Islet of Langerhans (tissue), 1 donor: Measurements from ENCODE around the gene PCED1A.

- RRBS = no CpG with 5 or more reads among the region's 3 CpGs
Observed at GRCh38 chr20:1903895-1904152, 8.6 kb downstream of the SIRPA start.

GRCh38 chr20:1944335-1945739 lies 49.0 kb downstream of the PDYN start:
- RRBS = 92% methylated on average over 2 of the region's 17 CpGs

DNA sequence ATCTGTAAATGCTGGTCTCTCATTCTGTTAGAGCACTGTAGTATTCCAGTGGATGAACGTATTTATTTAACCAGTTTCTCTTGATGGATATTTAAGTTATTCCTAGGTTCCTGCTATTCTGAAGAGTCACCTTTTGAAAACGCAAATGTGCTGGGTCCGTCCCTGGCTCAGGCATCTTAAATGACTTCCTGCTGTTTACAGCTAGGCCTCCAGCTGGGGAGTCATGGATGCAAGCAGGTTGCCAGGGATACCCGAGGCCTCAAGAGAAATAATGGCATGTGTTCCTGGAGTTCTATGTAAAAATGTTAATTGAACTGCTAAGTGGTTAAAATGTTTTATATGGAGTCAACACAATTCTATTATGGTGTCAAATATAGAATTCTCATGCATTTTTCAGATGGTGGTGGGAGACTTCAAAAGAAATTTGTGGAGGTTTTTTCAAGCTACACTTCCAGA lies 61.0 kb upstream of the TGM3 start:
- RRBS = no CpG with 5 or more reads among the region's 4 CpGs

- RRBS = no CpG with 5 or more reads among the region's 7 CpGs
Observed at GRCh38 chr20:2301001-2301735, 5.4 kb downstream of the TGM3 start.

DNA sequence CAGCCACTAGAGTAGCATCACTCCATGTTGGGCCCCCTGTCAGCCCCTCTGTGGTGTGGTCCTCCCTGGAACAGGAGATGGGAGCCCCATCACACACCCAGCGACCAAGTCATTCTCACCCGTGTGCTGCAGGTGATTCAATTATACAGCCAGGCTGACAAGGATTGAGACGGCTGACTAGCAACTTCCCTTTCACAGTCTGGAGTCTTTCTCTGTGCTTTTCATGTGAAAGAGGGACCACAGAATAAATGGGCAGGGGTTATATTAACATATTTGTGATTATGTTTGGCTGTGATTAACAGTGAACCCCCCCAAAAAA lies 6.3 kb downstream of the TGM3 start:
- RRBS = no CpG with 5 or more reads among the region's 3 CpGs

- RRBS = no CpG with 5 or more reads among the region's 9 CpGs
Observed at GRCh38 chr20:2314710-2315637, 19.2 kb downstream of the TGM3 start.

DNA sequence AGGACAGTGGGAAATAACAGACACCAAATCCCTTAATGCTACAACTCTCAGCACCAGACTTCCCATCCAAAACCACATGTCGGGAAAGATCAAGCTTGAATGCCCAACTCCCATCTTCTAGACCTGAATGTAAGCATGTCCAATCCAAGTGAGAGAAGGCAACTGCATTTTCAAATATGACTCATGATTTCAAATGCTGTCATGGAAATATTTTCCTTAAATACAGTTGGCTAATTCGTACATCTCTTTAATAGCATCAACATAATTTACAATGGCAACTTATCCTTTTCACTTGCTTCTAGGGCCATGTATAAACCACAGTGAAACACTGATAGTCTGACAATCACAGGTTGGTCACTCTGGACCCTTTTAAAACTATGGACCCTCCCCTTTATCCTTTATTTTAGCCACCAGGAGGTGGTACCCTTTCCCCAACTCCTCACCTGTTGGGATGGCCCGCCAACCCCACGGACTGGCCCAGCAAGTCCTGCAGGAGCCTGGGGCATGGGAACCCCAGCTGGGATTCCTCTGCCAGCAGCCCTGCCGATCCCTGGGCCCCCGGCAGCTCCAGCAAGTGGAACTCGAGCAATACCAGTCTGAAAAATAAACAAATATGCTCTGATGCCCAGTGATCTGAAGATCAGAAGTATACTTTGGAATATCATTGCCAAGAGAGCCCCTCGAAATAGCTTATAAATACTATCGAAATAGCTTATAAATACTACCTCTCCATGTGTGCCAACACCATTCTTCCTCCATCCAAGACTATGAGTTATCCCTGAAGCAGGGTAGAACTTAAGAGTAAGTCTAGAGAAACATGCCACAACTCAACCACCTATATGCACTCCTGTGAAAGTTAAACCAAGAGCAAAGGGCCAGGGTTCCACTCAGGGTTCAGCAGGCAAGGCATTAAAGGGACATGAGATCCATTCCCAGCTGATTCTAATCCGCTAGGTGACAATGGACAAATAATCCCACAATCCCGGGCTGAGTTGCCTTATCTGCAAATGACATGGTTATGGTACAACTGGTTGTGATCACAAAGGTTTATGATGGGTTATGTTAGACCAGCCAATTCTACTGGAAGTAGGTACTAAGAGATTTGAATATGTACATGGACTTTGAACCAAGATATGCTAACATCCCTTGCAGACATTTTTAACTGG lies 6.9 kb downstream of the SNRPB start:
- RRBS = no CpG with 5 or more reads among the region's 11 CpGs

GRCh38 chr20:2475943-2476570 lies 5.5 kb upstream of the SNRPB start:
- RRBS = no CpG with 5 or more reads among the region's 7 CpGs

DNA sequence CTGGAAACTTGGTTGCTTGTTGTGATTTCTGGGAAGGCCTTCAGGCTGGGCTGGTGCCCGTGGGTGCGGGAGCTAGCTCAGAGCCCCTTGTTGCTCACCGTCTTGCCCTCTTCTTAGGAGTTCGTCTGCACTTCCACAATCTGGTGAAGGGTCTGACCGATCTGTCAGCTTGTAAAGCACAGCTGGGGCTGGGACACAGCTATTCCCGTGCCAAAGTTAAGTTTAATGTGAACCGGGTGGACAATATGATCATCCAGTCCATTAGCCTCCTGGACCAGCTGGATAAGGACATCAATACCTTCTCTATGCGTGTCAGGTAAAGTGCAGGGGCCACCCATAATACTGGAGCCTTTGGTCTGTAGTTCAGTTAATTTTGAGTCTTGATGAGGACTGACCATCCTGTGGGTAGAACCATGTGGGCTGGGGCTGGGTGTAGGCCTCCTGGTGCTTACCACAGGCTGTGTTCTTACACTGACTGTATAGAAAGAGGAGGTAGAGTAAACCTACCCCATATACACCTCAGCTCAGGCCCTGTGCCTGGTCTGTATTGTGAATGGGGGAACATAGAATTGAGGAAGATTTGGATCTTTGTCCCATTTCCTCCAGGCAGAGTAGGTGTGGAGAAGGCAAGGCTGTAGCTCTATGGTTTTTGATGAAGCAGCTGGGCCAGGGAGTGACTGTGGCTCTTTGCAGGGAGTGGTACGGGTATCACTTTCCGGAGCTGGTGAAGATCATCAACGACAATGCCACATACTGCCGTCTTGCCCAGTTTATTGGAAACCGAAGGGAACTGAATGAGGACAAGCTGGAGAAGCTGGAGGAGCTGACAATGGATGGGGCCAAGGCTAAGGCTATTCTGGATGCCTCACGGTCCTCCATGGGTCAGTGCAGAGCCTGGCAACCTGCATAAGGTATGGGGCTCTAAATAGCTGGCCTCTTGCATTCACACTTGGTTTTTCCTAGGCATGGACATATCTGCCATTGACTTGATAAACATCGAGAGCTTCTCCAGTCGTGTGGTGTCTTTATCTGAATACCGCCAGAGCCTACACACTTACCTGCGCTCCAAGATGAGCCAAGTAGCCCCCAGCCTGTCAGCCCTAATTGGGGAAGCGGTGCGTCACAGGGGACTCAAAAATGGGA lies 2.6 kb downstream of the NOP56 start:
- RRBS = no CpG with 5 or more reads among the region's 20 CpGs

- RRBS = no CpG with 5 or more reads among the region's 6 CpGs
Observed at GRCh38 chr20:2656903-2657399, 4.5 kb downstream of the NOP56 start.

GRCh38 chr20:2657400-2658212 lies 5.2 kb downstream of the NOP56 start:
- RRBS = no CpG with 5 or more reads among the region's 12 CpGs

DNA sequence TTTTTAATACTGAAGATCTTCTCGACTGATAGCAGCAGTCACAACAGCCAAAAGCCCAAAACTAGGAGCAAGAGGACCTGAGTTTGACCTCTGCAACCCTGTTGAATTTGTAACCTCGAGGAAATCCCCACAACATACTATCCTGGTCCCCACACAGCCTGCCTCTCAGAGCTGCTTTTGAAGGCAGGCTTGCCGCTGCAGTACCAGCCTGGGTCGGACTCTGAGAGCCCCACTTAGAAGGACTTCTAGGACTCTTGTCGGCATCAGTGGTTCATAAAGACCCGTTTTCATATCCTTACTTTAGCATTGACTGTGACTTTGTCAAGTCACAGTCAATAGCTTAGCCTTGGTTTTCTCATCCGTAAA lies 49.3 kb downstream of the EBF4 start:
- RRBS = no CpG with 5 or more reads among the region's 7 CpGs

DNA sequence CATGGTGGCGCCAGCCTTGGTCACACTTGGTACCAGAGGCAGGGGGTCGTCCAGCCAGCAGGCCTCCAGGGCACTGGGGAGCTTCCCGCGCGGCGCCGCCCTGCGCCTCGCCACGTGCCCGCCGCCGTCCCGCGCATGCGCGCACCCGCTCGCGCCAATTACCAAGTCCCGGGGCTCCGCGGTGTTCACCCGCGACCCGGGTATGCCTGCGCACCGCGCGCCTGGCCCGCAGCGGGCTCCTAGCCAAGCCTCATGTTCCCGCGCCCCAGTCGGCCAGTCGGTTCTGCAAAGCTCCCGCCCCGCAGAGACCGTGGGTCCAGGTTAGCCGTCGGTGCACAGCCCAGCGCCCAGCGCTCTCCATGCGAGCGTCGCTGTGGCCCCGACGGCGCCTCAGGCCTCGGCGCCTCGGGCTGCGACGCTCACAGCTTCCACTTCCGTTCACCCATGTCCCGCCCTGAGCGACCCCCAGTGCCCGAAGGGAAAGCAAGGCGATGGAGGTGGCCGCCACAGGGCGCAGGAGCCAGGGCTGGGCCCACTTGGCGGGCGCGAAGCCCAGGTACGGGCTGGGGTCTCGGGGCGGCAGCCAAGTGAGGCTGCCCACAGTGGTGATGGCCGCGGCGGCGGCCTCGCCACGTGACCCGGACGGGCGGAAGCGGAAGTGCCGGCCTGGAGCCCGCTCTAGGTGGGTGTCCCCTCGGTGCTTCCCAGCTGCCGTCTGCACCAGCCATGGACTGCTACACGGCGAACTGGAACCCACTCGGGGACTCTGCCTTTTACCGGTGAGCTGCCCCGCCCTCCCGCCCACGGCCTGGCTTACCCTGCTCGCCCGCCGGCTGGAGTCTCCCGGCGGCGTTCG lies at the start of gene PCED1A:
TSS of gene PCED1A (minus strand) at position 607 of the 856 bp plus-strand sequence.
- RRBS = 6% methylated on average over 11 of the region's 95 CpGs

DNA sequence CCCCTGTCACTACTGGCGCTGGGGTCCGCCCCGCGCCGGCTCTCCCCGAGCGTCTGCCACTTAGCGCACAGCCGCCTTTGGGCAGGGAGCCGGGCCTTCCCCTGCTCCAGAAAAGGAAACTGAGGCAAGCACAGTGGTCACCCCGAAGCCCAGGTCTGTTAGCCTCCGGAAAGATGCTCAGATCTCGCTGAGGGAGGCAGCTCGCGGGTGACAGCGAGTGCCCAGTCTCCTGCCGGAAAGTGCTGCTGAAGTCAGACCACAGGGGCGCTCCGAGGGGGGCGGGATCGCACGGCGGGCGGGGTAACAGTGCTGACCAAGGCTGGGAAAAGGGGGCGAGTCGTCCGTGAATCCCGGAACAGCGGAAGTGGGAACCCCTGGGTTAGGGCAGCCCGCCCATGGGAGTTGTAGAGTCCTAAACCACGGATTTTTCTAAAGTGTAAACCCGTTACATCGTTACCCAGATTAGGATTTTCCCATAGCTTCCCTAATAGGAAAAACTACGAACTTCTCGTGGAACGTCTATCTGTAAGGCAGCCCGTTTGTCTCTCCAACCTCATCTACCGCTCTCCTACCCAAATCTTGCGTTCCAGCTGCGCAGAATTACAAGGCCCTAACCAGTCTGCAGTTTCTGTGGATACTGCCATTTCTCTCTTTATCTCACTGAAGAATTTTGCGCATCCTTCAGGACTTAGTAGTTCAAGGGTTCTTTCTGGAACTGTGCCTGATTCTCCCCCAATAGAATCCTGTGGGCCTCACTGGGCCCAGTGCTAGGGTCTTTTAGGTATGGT lies 554 bp downstream of the VPS16 start:
- RRBS = 4% methylated on average over 17 of the region's 41 CpGs

DNA sequence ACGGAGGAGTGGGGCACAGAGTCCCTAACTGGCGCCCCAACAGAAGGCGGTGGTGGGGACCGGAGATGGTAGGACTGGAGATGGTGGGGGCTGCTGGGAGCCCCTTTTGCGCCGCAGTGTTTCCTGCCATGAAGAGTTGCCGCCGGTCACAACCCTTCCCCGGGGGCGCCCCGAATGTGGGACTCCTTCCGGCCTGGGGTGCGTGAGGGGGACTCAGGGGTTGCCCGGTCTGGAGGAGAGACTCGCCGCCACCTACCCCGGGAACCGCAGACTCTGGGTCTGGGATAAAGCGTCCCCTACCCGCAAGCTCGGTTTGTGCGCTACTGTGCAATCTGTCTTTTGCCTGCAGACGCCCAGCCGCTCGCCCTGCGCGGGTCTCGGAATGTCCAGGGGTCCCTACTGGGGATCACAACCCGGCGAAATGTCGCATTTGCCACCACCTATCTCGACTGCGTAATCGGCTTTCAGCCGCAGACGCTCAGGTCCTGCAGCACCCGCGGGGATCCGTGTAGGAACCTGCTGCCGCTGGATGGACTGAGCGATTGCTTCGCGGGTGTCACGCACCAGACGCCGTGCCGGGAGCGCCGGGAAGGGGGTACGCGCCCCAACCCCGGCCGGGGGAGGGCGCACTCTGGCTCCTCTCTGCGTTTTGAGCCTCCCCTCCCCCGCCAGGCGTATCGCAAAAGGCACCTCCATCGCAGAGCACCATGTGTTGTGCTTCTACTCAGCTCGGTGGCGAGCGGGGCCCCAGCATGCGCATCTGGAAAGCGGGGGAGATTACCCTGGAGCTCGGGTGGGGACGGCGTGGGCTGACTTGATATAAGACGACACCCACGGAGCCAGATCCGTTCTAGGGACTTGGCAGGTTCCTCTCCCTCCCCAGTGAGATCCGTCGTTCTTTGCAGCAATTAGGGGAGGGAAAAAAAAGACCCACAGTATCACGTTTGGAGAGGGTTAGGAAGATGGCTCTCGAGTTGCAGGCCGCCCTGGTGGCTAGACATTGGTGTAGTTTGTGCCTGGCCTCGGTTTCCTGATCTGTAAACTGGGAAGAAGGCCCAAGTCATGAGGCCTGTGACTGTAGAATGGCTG lies 792 bp upstream of the PTPRA start:
- RRBS = 9% methylated on average over 6 of the region's 76 CpGs

GRCh38 chr20:2996847-2997457 lies 46.5 kb upstream of the GNRH2 start:
- RRBS = no CpG with 5 or more reads among the region's 2 CpGs

GRCh38 chr20:3080891-3081606 lies 3.5 kb downstream of the AVP start:
- RRBS = no CpG with 5 or more reads among the region's 7 CpGs

DNA sequence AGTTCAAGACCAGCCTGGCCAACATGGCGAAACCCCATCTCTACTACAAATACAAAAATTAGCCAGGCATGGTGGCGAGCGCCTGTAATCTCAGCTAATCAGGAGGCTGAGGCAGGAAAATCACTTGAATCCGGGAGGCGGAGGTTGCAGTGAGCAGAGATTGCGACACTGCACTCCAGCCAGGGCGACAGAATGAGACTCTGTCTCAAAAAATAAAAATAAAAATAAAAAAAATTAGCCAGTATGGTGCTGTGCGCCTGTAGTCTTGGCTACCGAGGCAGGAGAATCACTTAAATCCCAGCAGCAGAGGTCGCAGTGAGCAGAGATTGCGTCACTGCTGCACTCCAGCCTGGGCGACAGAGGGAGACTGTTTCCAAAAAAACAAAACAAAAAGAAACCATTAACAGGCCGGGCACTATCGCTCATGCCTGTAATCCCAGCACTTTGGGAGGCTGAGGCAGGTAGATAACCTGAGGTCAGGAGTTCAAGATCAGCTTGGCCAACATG lies 33.3 kb upstream of the AVP start:
- RRBS = no CpG with 5 or more reads among the region's 14 CpGs

DNA sequence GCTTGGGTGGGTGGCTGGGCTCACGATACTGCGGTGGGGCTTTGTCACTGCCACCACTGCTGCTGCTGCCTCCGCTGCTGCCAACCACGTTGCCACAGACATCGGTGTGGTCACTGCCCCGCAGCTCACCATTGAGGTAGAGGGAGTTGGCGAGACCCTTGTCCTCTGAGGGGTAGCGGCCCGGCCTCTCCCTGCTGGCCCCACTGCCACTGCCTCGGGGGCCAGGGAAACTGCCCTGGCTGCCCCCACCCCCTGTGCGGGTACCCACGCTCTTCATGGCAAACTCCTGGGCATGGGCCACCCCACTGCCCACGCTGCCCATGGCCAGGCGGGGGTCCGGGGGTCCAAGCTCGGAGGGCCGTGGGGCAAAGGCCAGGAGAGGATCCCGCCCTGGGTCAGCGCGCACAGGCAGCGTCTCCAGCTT lies 6.6 kb downstream of the LZTS3 start:
- RRBS = no CpG with 5 or more reads among the region's 21 CpGs

- RRBS = 15% methylated on average over 5 of the region's 19 CpGs
Observed at GRCh38 chr20:3203194-3203695, 1.2 kb downstream of the DDRGK1 start.